ENCODE results near the genes ARHGAP25 and GFPT1.

GRCh38 chr2:68732053-68732473 is 2.5 kb upstream of the ARHGAP25 start:
- PRO-cap, 3 experiments = no peak in any of the 3 experiments
- RAMPAGE, long total RNA = no peak
- RRBS, 2 experiments = no CpG with 5 or more reads among the region's 10 CpGs

DNA sequence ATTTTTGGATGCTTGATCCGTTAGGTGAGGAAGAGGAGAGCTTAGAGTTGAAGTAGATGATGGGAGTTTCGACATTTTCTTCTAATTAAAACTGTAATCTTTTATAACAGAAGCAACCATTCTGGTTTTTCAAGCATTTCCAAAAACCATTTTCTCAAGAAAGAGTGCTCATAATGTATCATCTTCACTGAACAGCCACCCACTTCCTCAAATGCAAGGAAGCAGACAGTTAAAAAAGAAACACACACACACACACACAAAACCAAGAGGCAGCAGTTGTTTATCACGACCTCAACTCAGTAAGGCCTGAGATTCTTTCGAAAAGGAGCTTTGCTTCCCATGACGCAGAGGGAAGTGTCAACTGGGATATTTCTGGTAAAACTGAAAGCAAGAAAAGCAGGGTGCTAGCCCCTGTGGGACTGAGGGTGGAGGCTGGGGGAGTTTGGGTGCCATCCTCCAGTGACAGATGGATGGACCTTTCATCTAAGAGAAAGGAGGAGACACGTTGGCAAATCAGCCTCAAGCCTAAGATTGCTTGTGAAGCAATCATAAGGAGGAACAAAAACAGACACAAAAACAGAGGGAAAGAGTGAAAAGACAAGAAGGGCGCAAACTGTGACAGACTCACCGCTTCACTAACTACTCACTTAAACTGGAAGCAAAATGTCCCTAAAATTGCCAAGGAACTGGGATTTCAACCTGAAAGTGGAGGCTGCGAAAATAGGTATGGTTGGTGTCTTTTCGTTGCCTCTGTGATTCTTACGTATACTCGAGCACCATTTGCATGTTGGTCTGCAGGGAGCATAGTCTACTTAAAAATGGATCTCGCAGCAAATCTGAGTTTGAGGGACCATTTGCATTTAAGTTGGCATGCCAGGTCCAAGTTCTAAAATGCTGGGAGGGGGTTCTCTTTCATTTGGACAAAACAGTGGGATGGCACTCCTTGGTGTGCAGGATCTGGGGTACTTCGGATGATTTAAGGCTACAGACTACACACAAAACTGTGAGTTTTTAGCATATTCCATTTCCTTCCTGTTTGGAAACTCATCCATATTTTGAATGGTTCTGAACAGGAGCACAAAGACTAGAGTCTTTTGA is at the start of gene ARHGAP25:
TSS of gene ARHGAP25 (plus strand) at position 275 of the 1,098 bp plus-strand sequence.
- PRO-cap, 3 experiments = peak in 1 of 3 experiments; most common plus-strand start position 579 of the sequence (in 1)
- RAMPAGE, long total RNA = start-site peak on the plus strand centred at position 413 of the sequence, 333 bp wide, 12 and 17 reads in 2 replicates
- RRBS, 2 experiments = no CpG with 5 or more reads among the region's 14 CpGs

DNA sequence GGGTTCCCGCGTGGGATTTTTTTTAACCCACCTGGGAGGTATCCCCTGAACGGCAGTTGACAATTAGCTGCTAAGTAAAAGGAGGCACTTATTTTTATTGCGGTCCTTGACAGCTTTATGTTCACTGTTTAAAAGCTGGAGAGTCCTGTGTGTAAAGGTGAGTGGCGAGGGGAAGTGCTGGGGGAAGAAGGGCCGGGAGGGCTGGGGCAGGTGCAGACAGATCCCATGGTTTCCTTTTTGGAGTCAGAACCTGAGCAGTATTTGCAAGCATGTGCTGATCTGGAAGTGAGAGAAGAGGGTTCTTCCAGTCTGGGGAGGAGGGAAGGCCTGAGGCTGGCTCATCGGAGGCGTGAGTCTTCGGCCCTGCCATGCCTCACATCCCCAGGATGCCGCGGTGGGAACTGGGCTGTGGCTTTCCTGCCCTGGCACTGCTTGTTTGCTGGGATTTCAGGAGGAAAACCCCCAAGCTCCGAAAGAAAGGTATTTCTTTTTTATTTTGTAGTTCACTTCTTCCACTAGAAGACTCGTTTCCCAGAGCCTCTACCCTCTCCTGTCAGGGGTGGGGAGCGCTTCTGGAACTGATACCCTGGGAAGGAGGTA is 65.1 kb downstream of the ARHGAP25 start:
- PRO-cap, 3 experiments = no peak in any of the 3 experiments
- RAMPAGE, long total RNA = no peak
- RRBS, 2 experiments = no CpG with 5 or more reads among the region's 14 CpGs

DNA sequence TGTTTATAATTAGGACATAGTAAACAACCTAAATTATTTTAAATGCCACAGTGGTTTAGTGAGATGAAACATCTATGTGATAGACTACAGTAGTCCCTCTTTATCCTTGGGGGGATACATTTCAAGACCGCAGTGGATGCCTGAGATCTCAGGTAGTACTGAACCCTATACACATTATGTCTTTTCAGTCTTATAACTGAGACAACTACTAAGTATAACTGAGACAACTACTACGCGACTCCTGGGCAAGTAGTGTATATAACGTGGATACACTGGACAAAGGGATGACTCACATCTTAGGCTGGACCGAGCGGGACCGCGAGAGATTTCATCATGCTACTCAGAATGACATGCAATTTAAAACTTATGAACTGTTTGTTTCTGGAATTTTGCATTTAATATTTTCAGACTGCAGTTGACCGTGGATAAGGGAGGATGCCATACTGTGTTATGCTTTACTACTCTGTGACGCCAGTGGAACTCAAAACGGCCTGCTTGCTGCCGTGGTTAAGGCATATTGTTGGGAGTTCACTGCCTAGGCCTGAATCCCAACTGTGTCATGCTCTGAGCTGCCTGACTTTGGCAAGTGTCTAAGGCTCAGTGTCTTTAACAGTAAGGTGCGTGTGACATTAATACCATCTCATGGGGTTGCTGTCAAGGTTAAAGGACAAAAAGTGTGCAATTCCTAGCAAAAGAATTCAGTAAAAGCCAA is 64.7 kb downstream of the BMP10 start:
- PRO-cap, 3 experiments = no peak in any of the 3 experiments
- RAMPAGE, long total RNA = no peak
- RRBS, 2 experiments = no CpG with 5 or more reads among the region's 13 CpGs

- PRO-cap, 3 experiments = no peak in any of the 3 experiments
- RAMPAGE, long total RNA = no peak
- RRBS, 2 experiments = no CpG with 5 or more reads among the region's 8 CpGs
Measured at GRCh38 chr2:69149445-69150254, 136.7 kb downstream of the ANTXR1 start.

- PRO-cap, 3 experiments = no peak in any of the 3 experiments
- RAMPAGE, long total RNA = no peak
- RRBS, 2 experiments = no CpG with 5 or more reads among the region's 2 CpGs
Measured at GRCh38 chr2:69153487-69153956, 140.5 kb downstream of the ANTXR1 start.

- PRO-cap, 3 experiments = no peak in any of the 3 experiments
- RAMPAGE, long total RNA = no peak
- RRBS, 2 experiments = no CpG with 5 or more reads among the region's 5 CpGs
Measured at GRCh38 chr2:69196279-69196925, 183.4 kb downstream of the ANTXR1 start.

DNA sequence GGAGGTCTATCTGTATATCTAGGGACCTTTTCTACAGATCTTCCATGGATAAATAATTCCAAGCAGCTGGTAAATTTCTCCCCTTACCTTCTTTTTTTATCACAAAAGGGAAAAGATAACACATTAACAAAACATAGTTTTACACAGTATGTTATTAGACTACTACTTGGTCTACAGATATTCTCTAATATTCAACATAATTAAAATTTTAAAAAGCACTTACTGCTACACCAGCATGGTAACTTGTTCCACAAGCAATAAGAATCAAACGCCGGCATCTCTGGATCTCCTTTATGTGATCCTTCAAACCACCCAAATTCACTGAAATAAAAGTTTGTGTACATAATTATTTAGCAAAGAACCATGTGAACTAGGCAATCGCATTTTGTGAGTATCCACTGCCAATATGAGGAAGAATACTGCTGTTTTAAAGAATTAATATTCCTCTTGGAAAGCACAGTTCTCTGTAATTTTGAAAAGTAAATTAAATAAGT is 45.1 kb downstream of the GFPT1 start:
- PRO-cap, 3 experiments = no peak in any of the 3 experiments
- RAMPAGE, long total RNA = no peak
- RRBS, 2 experiments = no CpG with 5 or more reads among the region's 3 CpGs

- PRO-cap, 3 experiments = peak in 3 of 3 experiments; most common plus-strand start chr2:69387409 (in 2); most common minus-strand start chr2:69387250 (in 2)
- RAMPAGE, long total RNA = start-site peak on the minus strand at chr2:69387156-69387233, 337 and 211 reads in 2 replicates
- RRBS, 2 experiments = 1 to 2% methylated on average over 26 to 35 of the region's 100 CpGs
Measured at GRCh38 chr2:69386664-69387705, at the start of gene GFPT1. GFPT1 (minus strand) TSS chr2:69387227.

GRCh38 chr2:69415013-69415491 is 22.2 kb downstream of the NFU1 start:
- PRO-cap, 3 experiments = no peak in any of the 3 experiments
- RAMPAGE, long total RNA = no peak
- RRBS, 2 experiments = no CpG with 5 or more reads among the region's 3 CpGs

GRCh38 chr2:69499884-69500386 is 62.7 kb upstream of the NFU1 start:
- PRO-cap, 3 experiments = no peak in any of the 3 experiments
- RAMPAGE, long total RNA = no peak
- RRBS, 2 experiments = no CpG with 5 or more reads among the region's 3 CpGs

GRCh38 chr2:69570128-69570863 is 73.2 kb downstream of the AAK1 start:
- PRO-cap, 3 experiments = no peak in any of the 3 experiments
- RAMPAGE, long total RNA = no peak
- RRBS, 2 experiments = no CpG with 5 or more reads among the region's 2 CpGs

DNA sequence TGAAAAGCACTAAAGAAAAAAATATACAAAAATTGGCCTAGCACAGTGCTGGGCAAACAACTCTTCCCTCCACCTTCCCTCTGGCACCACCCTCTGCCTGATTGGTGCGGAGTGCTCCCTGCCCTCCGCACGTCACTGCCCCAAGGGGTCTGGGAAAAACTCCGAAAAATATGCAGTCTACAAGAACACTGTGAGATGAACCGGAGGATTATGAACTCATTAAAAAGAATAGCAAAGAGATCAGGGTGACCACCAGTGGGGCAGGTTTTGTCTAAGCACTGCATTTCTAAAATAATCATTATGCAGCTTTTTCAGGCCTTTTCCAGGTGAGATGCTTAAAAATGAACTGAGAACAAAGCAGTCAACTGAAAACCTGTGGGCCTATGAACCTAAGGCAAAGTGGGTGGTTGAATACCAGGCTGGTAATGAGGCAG is 57.6 kb downstream of the AAK1 start:
- PRO-cap, 3 experiments = no peak in any of the 3 experiments
- RAMPAGE, long total RNA = no peak
- RRBS, 2 experiments = no CpG with 5 or more reads among the region's 5 CpGs

DNA sequence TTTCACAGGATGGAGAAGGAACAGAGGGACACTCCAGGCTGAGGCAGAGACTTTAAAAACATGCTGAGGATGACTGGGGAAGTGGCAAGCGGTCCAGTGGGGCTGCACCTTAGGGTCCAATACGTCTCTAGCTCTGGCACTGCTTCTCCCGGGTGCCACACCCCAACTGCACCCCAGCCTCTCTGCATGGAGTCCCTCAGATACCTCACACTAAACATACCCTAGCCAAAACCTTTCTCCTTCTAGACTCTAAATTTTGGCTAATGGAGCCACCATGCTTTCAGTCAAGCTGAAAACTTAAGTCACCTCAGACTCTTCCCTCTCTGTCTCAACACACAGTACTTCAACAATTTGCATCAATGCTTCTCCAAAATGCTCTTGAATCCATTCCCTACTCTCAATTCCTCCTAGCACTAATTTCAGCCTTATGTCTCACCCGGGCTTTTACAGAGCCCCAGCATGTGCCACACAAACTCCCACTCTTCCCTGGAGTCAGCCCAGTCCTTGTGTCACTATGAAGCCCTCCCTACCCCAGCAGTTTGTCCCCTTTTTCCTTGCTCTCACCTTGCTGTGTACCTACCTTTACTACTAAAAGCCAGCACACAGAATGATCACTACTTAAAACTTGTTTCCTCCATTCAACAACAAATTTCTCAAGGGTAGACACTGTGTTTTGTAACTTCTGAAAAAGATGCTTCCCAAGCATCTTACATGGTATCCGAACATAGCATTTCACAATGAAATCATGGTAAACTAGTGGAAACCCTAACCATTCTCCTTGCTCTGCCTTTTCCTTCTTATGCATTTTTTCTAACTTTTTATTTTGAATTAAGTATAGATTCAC is 38.7 kb downstream of the AAK1 start:
- PRO-cap, 3 experiments = no peak in any of the 3 experiments
- RAMPAGE, long total RNA = no peak
- RRBS, 2 experiments = no CpG with 5 or more reads among the region's 5 CpGs

GRCh38 chr2:69626015-69626682 is 17.4 kb downstream of the AAK1 start:
- PRO-cap, 3 experiments = no peak in any of the 3 experiments
- RAMPAGE, long total RNA = no peak
- RRBS, 2 experiments = no CpG with 5 or more reads among the region's 6 CpGs

GRCh38 chr2:69627749-69628382 is 15.7 kb downstream of the AAK1 start:
- PRO-cap, 3 experiments = no peak in any of the 3 experiments
- RAMPAGE, long total RNA = no peak
- RRBS, 2 experiments = no CpG with 5 or more reads among the region's 6 CpGs

GRCh38 chr2:69645827-69646388 is 2.4 kb upstream of the AAK1 start:
- PRO-cap, 3 experiments = no peak in any of the 3 experiments
- RAMPAGE, long total RNA = no peak
- RRBS, 2 experiments = no CpG with 5 or more reads among the region's 2 CpGs

GRCh38 chr2:69689516-69689947 is 46.0 kb upstream of the AAK1 start:
- PRO-cap, 3 experiments = no peak in any of the 3 experiments
- RAMPAGE, long total RNA = no peak
- RRBS, 2 experiments = no CpG with 5 or more reads among the region's 3 CpGs

DNA sequence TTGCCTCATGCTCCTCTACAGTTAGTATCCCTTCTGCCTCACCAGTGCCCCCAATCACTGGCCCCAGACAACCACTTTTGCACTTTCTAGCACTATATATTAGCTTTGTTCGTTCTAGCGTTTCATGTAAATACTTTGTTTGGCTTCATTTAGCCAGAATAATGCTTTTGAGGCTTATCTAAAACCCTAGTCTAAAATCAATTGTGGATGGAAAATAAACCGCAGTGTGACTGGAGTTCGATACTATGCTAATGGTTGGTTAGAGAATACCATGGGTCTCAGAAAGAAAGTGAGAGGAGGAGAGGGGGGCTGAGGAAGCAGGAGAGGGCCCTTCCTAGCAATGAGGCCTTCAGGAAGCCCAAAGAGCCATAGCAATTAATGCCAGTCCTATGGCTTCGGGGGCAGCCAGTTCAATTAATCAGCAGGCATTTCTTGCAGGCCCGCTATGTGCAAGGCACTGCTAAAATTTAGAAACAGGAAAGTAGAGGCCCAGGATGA is 23.6 kb downstream of the ANXA4 start:
- PRO-cap, 3 experiments = no peak in any of the 3 experiments
- RAMPAGE, long total RNA = no peak
- RRBS, 2 experiments = no CpG with 5 or more reads among the region's 6 CpGs

- PRO-cap, 3 experiments = no peak in any of the 3 experiments
- RAMPAGE, long total RNA = no peak
- RRBS, 2 experiments = no CpG with 5 or more reads among the region's 7 CpGs
Measured at GRCh38 chr2:69790188-69790822, 39.2 kb upstream of the GMCL1 start.